ENCODE measurements around the genes PTX3, MLF1, GFM1 and IQCJ-SCHIP1.

DNA sequence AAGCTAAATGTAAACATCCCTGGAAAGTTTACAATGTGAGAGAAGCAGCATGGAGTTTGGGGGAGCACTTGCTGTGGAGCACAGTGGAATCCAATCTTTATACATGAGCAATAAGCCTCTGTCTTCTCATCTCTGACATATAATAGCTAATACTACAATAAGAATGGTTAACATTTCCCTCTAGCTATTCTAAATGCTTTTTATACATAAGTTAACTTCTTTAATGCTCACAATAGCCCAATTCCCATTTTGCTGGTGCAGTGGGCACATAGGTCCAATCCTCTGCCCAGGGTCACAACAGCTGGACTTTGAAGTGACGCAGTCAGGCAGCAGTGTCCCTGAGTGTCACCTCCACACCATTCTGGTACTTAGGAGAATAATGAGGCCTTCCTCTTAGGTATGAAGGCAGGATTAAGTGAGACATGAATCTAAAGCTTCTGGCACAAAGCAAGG, 26.4 kb downstream of the CCNL1 start:
- RRBS = no CpG with 5 or more reads among the region's 1 CpG

DNA sequence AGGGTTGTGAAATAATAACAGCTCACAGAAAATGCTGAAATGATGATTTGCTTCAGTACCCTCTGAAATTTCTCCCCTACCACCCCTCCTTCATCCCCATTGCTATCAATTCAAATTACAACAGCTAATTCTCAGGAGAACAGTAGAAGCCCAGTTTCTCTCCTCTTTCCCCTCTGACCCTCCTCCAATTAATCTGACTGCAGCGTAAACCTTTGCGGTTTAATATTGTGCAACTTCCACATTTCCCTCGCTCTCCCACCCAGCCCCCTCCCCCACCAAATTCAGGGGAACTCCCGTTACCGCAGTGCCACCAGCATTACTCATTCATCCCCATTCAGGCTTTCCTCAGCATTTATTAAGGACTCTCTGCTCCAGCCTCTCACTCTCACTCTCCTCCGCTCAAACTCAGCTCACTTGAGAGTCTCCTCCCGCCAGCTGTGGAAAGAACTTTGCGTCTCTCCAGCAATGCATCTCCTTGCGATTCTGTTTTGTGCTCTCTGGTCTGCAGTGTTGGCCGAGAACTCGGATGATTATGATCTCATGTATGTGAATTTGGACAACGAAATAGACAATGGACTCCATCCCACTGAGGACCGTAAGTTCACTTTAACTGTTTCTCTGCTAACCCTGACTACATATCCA, at the start of gene PTX3:
Gene PTX3 (plus strand): TSS at position 382 of the 642 bp plus-strand sequence.
- RRBS = no CpG with 5 or more reads among the region's 13 CpGs

GRCh38 chr3:157469691-157470099, 33.0 kb downstream of the PTX3 start:
- RRBS = no CpG with 5 or more reads among the region's 5 CpGs

DNA sequence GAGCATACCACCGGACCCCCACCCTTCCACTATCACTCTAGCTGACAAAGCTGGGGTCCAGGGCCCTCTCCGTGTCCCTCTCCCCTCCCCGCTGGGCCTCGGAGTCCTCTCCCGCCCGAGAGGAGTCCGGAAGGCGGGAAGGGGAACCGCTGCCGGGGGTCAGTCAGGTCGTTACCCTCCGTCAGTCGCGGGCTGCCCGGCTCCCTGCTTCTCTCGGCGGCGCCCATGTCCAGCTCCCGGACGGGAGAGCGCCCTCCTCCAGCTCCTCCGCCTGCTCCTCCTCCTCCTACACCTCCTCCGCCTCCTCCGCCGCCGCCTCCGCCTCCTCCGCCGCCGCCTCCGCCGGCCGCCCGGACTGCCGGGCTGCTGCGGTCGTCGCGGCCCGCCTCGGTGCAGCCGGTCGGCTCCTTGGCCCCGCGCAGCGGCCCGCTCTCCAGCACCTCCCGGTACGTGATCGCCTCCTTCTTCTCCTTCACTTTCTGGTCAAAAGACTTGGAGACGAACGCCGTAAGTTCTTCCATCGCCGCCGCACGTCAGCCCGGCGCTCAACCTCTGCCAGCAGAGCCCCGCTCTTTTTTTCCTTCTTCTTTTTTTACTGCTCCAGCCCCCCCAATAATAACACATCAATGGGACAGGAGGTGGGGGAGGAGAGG, 590 bp downstream of the SHOX2 start:
- RRBS = 2% methylated on average over 46 of the region's 60 CpGs

- RRBS = no CpG with 5 or more reads among the region's 61 CpGs
Measured at GRCh38 chr3:158570810-158571836, at the start of gene MLF1. TSS of gene MLF1 (plus strand) at chr3:158571194.

- RRBS = no CpG with 5 or more reads among the region's 6 CpGs
Measured at GRCh38 chr3:158633124-158633412, 11.3 kb upstream of the GFM1 start.

DNA sequence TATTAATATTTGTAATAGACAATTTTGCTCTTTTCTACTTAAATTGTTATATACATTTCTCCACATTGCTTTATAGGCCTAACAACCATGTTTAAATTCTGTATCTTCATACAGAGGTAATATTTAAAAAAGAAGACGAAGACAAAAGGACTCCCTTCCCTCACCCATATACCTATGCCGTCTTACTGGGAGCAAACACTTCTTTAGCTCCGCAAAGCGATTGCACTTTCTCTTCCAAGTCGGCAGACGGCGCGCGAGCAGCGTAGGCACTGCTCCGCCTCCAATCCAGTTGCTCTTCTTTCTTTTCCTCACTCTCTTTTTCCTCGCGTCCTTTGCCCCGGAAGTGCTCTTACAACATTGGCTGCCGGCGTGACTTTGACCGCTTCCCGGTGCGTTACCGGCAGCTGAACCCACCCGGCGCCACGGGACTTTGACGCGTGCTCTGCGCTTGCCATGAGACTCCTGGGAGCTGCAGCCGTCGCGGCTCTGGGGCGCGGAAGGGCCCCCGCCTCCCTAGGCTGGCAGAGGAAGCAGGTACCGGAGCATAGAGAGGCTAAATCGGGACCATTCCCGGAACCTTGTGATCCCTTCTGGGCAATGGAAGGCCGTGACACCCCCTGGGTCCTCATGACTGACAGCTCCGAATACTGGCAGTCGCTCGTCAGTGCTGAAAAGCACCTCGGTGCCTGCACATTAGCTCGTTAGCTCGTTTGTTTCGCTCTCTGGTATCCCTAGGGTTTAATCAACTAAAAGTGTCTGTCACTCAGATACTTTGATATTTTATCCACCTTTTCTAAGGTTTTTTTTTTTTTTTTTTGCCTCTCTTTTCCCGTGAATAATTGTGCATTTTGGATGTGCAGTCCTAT, at the start of gene GFM1:
Gene GFM1 (plus strand): TSS at position 346 of the 866 bp plus-strand sequence.
- RRBS = no CpG with 5 or more reads among the region's 44 CpGs

- RRBS = no CpG with 5 or more reads among the region's 4 CpGs
Measured at GRCh38 chr3:159045167-159045658, 23.9 kb upstream of the IQCJ start.

GRCh38 chr3:159273117-159273353, at the start of gene IQCJ-SCHIP1:
TSS of gene IQCJ-SCHIP1 (plus strand) at chr3:159273244.
- RRBS = no CpG with 5 or more reads among the region's 3 CpGs

DNA sequence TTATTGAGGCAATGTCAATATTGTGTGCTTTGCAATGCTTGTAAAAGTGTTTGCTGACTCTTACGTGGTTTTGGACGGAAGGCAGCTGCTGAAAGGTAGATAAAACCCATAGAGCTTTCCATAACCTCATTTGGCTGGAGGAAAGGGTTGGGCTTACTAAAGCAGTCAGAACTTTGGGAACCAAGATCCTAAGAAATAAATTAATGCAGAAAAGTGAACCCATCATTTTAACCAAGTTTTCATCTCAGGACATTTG, 354.7 kb downstream of the IQCJ-SCHIP1 start:
- RRBS = no CpG with 5 or more reads among the region's 2 CpGs

GRCh38 chr3:159711532-159712232, 438.6 kb downstream of the IQCJ-SCHIP1 start:
- RRBS = no CpG with 5 or more reads among the region's 6 CpGs

DNA sequence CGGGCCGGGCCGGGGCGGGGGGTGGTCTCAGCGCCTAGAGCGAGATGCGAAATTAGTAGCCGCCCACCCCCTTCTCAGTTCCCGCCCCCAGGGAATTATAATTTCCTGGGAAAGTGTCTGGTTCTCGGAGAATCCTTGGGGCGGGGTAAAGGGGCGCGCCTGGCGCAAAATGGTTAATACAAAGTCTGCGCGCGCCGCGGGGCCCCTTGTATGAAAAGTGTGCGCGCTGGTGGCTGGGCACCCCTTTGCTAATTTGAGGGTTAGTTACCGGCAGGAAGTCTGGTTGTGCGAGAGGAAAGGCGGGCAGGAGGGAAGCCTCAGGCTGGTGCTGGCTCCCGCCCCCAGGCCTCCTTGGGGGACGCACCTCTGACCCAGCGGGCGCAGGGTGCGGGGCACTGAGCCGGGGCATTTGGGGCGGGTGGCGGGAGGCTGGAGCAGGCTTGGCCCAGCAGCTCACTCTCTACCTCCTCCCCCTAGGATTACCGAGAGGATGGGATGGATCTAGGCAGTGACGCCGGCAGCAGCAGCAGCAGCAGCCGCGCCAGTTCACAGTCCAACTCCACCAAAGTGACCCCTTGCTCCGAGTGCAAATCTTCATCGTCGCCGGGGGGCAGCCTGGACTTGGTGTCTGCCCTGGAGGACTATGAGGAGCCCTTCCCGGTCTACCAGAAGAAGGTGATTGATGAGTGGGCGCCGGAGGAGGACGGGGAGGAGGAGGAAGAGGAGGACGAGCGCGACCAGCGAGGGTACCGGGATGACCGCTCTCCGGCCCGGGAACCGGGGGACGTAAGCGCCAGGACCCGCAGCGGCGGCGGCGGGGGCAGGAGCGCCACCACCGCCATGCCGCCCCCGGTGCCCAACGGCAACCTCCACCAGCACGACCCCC, 461.0 kb upstream of the C3orf80 start:
- RRBS = 1% methylated on average over 34 of the region's 67 CpGs

DNA sequence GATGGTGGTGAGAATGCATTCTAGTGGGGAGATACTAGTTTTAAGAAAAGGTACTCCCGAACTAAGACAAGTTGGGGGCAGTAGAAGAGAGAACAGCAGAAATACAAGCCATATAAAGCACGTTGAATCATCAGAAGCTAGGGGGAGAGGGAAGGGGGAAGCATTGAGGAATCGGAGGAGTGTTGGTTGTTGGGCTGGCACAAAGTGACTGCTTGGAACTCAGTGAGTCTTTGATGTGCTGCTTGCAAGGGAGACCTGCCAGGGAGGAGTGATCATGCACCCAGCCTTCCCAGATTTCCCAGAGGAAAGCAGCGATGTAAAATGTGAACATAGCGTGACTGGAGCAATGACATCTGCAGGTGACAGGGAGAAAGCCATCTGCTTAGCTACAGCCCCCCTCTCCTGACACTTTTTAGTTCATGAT, 429.0 kb upstream of the C3orf80 start:
- RRBS = no CpG with 5 or more reads among the region's 5 CpGs

GRCh38 chr3:159856431-159857555, 368.4 kb upstream of the C3orf80 start:
- RRBS = no CpG with 5 or more reads among the region's 23 CpGs

- RRBS = 74% methylated on average over 4 of the region's 13 CpGs
Measured at GRCh38 chr3:159881465-159882429, 343.5 kb upstream of the C3orf80 start.

DNA sequence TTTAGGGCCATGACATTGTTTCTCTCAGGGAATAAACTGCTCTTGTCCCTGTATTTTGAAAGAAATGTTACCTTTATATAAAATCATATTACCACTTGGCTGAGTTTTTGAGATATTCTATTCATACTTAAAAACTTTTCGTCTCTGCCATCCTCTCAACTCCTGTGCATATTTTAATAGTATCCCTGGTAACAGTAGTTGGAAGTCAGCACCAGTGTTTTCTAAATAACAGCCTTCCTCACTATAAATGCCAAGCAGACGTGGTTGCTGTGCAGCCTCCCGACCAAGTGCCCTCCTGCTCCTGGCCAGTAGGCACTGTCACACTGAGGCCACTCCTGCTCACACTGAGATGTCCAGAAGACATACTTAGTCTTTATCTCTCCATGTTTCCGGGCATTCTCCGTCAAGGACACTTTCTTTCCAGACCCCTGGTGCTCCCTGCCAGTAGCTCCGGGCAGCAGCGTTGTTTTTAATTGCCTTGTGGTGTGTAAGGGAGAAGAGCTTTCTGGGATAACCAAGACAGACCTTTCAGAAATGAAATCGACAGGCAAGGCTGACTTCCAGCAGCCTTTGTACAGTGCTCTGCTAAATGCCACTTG, 342.5 kb upstream of the C3orf80 start:
- RRBS = 72% methylated on average over 3 of the region's 8 CpGs

DNA sequence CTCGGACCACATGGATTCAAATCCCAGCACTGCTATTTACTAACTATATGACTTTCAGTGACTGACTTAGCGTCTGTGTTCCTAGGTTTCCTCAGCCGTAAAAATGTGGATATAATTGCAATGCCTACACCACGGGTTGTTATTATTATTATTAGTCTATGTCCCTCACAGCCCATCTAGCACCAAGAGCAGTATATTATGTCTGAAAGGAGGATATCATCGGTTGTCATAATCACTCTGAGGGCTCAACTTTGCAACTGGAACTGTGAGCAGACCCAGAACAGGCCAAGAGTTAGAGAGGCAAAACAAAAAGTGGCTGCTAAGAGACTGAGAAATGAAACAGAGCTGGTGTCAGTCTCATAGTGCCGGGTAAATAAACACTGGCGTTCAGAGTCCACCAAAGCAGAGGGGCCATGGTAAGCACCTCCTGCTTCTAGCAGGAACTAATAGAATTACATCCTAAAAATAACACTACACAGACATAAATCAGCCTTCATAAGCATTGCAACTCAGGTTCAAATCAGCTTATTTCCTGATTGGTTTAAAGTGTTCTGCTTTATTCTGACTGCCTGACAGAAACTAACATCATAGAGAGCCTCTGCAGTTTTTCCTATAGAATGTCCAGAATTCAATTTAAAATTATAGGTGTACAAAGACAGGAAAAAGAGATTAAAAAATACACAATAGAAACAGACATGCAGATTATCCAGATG, 246.9 kb upstream of the C3orf80 start:
- RRBS = no CpG with 5 or more reads among the region's 7 CpGs

DNA sequence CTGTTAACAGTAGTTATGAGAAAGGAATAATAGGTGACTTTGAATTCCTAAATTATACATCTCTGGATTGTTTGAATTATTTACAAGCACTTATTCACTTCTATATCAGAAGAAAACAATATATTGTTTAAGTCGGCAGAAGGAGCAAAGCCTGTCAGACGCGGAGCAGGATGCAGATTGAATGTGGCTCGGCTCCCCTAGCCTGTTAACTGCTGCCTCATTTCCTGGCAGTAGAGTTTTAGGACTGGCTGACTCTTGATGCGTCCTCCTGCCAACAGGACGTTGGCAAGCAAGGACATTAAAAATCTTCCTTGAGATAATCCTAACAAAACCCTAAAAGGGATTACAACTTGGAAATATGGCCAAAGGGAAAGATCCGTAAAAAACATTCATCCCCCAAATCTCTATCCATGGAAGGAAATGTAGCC, 44.8 kb upstream of the C3orf80 start:
- RRBS = no CpG with 5 or more reads among the region's 7 CpGs

DNA sequence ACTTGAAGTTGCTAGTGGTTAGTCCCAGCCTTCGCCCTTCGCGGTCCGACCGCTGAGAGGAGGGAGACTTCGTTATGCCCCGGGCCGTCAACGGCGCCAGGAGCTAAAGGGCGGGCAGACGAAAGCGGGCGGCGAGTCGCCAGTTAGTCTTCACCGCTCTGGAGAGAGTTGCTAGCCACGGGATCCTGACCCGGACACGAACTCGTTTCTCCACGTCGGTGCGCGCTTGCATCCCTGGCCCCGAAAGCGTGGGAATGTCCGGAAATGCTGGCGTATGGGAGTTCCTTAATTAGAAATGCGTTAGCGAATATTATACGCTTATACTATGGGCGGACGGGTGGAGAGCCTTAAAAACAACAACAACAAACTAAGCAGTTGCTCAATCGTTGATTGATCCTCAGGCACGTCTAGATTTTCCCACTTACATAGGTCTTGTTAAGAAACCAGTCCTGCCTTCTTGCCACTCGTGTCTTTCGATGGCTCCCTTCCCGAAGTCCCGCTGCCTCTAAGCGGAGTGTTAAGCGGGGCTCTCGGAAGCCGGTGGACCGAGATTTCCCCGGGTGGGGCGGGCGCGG, 836 bp downstream of the SMC4 start:
- RRBS = under 1% methylated on average over 20 of the region's 49 CpGs